REH cell (cell line): Measurements from ENCODE around the gene COLEC11.

DNA sequence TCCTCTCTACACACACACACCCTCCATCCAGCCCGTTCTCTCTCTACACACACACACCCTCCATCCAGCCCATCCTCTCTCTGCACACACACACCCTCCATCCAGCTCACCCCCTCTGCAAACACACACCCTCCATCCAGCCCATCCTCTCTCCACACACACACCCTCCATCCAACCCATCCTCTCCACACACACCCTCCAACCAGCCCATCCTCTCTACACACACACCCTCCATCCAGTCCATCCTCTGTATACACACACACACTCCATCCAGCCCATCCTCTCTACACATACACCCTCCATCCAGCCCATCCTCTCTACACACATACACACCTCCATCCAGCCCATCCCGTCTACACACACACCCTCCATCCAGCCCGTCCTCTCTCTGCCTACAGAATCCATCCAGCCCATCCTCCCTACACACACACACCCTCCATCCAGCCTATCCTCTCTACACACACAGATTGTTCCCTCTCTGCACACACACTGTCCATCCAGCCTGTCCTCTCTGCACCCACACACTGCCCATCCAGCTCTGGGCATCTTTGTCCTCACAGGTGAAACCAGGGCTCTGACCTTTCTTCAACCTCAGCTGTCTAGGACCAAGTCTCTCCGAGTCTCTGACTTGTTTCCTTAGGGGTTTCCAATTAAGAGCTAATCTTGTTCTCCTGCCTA, 81.2 kb downstream of the EIPR1 start:
- PRO-cap = no peak

DNA sequence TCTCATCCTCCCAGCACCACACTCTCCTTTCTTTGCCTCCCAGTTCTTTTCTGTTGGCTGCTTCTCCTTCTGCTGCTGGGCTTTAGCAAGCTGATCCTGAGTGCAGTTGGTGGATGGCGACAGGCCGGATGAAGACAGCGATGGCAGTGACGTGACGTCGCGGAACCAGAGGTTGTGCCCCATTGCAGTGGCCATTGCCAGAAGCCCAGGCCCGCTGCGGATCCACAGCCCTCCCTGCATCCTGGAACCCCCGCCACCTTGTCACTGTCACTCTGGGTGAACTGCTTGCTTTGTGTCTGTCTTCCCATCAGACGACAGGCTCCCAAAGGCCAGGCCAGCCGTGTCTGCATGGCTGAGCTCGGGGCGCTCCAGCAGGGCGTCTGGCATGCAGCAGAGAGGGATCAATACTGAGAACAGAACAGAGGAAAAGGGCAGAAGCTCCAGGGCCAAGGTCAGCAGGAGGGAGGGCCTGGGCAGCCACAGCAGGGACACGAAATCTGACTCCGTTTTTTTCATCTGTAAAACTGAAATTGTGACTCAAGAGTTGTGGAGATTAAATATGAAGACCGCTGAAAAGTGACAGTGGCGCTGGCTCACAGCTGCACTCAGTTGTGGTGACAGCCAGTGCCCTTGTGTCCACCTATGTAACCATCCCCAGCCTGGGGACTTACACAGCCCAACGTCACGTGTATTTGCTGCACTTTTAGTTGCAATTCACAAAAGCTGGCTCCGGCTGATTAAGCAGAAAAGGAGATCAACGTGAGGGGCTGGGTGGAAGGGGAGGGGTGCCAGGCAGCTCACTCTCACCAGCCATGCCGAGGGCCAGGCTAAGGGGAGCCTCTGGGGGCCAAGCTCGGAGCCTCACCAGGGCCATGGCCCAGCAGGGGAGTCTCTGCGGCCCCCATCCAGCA, 74.9 kb downstream of the EIPR1 start:
- PRO-cap = no peak

GRCh38 chr2:3309801-3310390, 67.7 kb downstream of the EIPR1 start:
- PRO-cap = no peak

GRCh38 chr2:3424523-3425261, 45.2 kb downstream of the TRAPPC12 start:
- PRO-cap = no peak

GRCh38 chr2:3465575-3466500, 53.5 kb downstream of the ADI1 start:
- PRO-cap = no peak

GRCh38 chr2:3467238-3467630, 52.1 kb downstream of the ADI1 start:
- PRO-cap = no peak

- PRO-cap = no peak
Observed at GRCh38 chr2:3488597-3489510, 30.5 kb downstream of the ADI1 start.

DNA sequence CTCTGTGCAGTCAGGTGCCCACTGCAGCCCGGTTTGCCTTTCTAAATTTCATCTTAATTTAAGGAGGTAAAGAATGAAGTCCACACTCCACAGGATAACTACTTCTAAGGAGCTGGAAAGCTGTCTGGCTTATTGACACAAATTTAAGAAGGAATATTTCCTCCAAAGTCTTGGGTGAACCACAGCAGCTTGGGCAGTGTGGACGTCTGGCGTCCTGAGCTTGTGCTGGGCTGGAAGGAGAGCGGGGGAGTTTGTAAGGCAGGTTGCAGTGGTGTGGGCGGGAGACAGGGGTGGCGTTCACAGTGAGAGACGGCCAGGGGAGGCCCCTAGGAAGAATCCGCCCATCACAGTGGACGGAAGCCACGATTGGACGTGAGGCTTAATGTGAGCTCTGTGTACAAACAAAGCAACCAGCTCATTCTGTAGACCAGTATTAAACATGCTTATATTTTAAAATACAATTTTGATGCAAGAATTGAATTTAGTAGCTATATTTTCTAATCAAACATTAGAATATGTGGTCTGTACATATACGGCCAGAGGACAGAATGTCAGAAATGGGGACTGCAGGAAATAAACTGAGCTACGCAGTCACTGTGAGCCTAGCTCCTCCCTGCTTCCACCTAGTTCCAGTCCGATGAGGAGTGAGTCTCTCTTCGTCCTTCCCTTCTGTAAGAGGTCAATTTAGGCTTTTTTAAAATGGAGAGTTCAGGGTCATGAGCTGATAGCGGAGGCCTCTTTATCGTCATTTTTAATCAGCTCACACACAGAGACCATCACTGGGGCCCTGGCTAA, 25.6 kb downstream of the ADI1 start:
- PRO-cap = no peak

DNA sequence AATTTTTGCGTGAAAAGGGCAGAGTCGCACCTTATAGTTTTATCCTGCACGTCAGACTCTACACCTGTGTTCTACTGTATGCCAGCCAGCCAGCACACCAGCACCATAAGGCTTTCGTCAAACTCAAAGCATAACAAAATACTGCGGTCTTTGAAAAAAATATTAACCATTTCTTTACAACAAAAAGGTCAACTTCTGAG, 951 bp downstream of the RNASEH1 start:
- PRO-cap = no peak

DNA sequence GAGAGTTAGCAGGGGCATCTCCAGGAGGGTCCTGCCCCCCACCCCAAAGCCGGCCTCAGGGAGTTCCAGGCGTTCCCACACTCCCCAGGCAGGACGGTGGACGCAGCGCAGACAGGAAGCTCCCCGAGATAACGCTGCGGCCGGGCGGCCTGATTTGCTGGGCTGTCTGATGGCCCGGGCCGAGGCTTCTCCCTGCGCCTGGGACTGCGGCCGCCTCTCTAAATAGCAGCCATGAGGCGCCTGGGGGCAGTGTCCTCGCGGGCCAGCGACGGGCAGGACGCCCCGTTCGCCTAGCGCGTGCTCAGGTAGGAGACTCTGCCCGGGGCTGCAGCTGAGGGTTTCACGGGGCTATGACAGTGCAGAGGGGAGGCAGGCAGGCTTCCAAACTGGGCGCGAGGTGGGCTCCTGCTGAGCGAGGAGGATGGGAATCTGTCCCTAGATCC, at the start of gene COLEC11:
COLEC11 (plus strand) TSS at position 249 of the 443 bp plus-strand sequence.
- PRO-cap = no peak

DNA sequence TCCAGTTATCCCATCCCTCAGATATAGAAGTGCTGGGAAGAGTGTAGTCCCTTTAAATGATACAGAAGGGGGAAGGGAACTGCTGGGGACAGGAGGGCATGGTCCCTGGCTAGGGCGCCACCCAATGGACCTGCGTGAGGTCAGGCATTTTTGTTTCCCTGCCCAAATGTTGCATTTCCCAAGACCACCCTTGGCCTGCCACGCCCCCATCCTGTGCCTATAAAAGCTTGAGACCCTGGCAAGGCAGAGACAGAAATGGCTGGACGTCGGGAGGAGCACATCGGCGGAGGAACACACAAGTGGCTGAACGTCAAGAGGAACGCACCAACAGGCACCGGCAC, 35.8 kb downstream of the DCDC2C start:
- PRO-cap = no peak

GRCh38 chr2:3913242-3913753, 209.9 kb downstream of the DCDC2C start:
- PRO-cap = no peak

- PRO-cap = no peak
Observed at GRCh38 chr2:4283867-4284124, 580.4 kb downstream of the DCDC2C start.

GRCh38 chr2:4760933-4761229, 931.3 kb upstream of the SOX11 start:
- PRO-cap = no peak

GRCh38 chr2:6202317-6202721, 510.1 kb downstream of the SOX11 start:
- PRO-cap = no peak

DNA sequence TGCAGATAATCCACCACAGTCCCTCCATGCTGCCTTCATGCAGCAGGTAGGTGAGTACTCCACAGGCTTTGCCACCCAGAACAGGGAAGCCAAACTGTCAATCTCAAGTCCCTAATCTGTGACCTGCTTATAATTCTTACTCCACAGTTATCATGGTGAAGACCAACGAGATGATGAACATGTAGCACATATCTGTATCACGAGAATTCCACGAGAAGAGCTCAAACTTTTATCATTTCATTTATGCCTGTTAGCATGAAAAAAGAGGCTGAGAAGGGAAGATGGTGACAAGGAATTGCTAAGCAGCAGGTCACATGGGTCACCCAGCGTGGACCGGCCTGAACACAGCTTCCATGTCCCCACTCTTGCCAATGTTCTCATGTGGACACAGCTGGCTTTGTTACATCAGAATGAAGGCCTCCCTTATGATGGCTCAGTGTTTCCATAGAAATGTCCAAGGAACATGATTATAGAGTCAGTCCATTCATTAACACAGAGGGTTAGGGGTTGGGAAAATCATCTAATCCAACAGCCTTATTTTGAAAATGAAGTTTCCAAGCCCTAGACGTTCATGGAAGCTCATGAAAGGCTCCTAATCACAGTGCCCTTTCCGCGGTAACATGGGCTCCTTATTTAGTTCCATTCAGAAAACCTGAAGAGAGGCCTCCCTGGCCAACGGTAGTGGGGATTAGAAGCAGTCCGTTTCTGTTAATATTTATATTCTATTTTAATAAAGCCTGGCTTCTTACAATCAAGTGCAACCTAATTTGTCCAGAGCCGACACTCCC, 215.4 kb downstream of the CMPK2 start:
- PRO-cap = no peak

GRCh38 chr2:6932842-6933232, 15.6 kb downstream of the RNF144A start:
- PRO-cap = no peak

- PRO-cap = no peak
Observed at GRCh38 chr2:6958922-6959533, 41.8 kb downstream of the RNF144A start.

DNA sequence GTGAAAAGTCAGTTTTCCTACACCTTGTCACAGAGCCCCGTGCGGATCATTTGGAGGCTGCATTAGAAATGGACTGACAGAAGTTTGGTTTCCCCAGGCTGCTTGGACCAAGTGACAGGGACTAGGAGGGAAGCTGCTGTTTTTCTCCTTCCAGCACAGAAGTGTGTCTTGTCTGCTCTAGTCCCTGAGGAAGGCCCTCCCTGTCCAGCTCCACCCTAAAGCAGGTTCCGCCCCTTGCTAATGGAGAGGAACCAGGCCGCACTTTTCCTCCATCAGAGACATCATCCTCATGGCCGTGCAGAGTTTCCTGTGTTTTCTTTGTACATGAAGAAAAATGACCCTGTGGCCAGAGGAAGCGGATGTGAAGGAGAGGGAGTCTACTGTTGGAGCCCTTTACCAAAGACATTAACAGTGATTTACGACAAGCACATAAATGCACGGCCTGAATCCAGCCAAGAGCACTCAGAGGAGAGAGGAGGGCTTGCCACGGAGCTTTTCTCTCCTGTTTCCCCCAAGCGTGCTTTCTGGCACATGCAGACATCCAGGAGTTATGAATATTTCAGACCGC, 109.5 kb downstream of the RNF144A start:
- PRO-cap = no peak

DNA sequence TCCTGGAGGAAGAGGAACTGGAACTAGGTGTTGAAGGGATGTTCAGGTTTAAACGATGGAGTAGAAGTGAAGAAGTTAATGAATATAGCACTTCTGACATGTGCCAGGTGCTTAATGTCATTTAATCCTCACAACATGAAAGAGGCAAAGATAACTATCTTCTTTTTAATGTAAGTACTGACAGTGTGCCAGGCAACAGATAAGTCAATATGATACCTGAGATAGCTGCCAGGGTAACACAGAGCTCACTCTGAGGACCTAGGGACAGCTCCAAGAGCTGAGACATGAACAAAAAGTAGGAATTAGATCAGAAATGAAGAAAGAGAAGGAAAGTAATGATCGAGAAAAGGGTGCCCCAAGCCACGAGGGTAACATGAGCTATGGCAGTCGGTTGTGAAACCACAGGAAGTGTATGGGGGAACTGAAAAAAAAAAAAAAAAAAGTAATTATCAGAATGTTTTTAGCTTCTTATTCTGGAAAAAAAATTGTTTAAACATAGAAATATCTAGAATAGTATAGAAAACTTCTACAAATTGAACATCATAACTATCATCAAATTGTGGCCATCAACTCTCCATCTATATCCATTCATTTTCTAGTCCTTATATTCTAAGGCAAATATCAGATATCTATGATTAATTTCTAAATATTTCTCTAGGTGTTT, 140.8 kb downstream of the RNF144A start:
- PRO-cap = no peak